ENCODE data around the gene GALNT7.

DNA sequence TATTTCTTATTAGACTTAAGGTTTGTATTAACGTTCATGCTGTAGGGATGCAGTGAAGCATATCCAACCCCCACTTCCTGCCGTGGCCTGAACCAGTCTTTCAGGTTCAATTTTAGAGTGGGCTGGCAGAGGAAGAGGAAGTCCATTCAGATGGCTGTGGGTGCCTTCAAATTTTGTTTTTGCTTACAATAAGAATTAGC, 136.4 kb upstream of the GALNTL6 start:
- RRBS = no CpG with 5 or more reads among the region's 2 CpGs
CAGE:
- cytosol, long polyA plus RNA = no peak
- long polyA plus RNA = no peak
- nucleus, long polyA plus RNA = no peak

GRCh38 chr4:171813612-171814202, 503 bp downstream of the GALNTL6 start:
- RRBS = 4% methylated on average over 7 of the region's 39 CpGs
CAGE:
- cytosol, long polyA plus RNA = no peak
- long polyA plus RNA = no peak
- nucleus, long polyA plus RNA = no peak

- RRBS = no CpG with 5 or more reads among the region's 2 CpGs
CAGE:
- cytosol, long polyA plus RNA = no peak
- long polyA plus RNA = no peak
- nucleus, long polyA plus RNA = no peak
Observed at GRCh38 chr4:173039697-173040082, 128.9 kb upstream of the GALNT7 start.

DNA sequence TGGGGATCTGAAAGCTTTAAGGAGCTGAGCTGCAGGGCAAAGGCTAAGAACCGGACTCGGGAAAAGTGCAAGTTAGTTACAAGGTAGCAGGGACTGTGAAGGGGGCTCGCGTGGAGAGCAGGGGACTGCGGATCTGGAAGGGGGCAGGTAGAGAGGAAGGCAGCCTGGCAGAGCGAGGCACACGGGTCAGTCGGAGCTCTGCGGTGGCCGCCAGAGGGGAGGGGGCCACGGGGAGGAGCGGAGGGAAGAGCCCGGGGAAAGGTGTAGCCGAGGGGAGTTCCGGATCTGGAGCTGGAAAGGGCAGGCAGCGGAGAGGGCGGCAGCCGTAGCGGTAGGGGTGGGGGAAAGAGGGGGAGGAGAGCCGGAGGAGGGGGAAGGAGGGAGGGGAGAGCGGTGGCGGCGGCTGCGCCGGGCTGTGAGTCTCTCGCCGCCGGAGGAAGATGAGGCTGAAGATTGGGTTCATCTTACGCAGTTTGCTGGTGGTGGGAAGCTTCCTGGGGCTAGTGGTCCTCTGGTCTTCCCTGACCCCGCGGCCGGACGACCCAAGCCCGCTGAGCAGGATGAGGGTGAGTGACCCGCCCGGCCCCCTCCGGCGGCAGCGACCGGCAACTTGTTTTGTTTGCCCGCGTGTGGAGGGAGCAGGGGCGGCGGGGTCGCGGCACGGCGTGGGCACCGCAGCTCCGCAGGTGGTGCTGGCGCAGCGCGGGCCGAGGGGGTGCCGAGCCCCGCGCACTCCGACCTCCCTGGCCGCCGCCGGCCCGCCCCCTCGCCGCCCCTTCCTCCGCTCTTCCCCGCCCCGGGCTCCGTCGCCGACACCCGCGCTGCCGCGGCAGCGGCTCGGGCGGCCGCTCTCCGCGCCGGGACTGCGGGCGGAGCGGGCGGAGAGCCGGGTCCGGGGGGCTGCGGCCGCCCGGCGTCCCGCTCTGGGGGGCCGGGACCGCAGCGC, at the start of gene GALNT7:
Gene GALNT7 (plus strand): TSS at position 416 of the 946 bp plus-strand sequence.
- RRBS = 1% methylated on average over 34 of the region's 95 CpGs
CAGE:
- cytosol, long polyA plus RNA = start-site peak on the plus strand centred at position 281 of the sequence, 55 bp wide, 59 reads; start-site peak on the plus strand centred at position 398 of the sequence, 66 bp wide, 489 reads
- long polyA plus RNA = start-site peak on the plus strand centred at position 399 of the sequence, 69 bp wide, 502 and 379 reads in 2 replicates
- nucleus, long polyA plus RNA = start-site peak on the plus strand centred at position 341 of the sequence, 155 bp wide, 533 reads

DNA sequence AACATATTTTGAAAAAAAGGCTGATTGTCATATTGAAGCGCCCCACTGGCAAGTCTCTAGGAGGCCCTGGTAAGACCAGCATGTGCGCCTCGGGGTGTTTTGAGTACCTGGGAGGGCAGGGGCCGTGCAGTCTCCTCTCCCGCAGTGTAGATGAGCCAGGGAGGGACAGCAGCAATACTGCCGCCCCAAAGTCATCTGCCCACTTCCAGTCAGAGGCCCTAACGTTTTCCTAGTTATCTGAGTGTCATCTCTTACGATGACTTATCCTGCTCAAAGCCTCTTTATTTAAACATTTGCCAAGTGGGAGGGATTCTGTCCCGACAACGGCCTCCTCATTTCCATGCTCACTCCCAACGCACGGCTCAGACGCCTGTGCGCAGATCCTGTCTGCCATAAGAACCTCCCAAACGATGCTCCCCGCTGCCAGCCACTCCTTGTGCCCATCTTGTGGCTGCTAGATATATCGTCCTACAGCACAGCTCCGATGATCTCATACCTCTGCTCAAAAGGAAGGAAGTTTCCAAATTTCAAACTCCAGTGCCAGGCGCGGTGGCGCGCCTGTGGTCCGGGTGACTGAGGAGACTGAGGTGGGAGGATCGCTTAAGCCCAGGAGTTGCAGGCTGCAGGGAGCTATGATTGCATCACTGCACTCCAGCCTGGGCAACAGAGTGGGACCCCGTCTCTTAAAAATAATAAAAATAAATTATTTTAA, 17.2 kb upstream of the SCRG1 start:
- RRBS = no CpG with 5 or more reads among the region's 25 CpGs
CAGE:
- cytosol, long polyA plus RNA = no peak
- long polyA plus RNA = no peak
- nucleus, long polyA plus RNA = no peak

DNA sequence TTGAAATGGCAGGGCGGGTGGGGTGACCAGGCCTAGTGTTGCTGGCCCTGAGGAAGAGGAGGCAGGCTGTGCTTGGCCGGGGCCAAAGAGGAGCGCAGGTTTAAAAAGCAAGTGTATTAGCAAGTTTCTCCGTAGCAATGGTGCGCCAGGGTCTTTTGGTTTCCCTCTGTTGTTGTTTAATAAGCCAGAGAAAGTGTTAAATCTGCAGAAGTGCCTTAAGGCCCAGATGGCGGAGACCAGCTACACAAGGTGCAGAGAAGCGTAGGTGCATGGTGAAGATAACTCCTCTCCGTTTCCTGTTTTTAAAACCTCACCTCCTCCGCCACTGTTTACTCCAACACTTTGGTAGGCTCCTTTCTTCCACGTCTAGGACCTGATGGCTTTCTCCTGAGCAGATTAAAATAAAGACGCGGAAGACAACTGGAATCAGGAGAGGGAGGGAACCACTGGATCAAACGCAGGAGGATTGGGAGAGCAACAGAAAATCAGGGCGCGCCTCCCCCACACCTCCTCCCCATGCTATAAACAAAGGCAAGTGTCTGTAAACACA, 5.3 kb downstream of the HAND2 start:
- RRBS = no CpG with 5 or more reads among the region's 15 CpGs
CAGE:
- cytosol, long polyA plus RNA = no peak
- long polyA plus RNA = no peak
- nucleus, long polyA plus RNA = no peak

DNA sequence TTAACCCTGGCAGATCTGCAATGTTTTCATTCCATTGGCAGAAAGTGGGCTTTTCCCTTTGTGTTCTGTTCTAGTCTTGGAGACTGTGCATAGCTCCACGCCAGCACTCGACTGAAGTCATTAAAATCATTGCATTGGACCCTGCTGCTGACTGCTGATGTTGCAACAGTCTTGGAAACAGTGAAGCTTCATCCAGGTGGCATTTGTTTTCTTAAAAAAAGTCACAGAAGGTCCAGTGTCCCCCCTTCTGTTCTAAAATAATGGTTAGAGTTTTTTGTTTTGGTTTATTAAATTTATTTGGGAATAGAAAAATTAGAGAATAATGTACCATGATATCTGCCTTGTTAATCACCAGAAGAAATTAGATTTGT, 277.5 kb upstream of the HAND2 start:
- RRBS = no CpG with 5 or more reads among the region's 2 CpGs
CAGE:
- cytosol, long polyA plus RNA = no peak
- long polyA plus RNA = no peak
- nucleus, long polyA plus RNA = no peak

GRCh38 chr4:173878609-173879291, 348.7 kb upstream of the HAND2 start:
- RRBS = no CpG with 5 or more reads among the region's 5 CpGs
CAGE:
- cytosol, long polyA plus RNA = no peak
- long polyA plus RNA = no peak
- nucleus, long polyA plus RNA = no peak

DNA sequence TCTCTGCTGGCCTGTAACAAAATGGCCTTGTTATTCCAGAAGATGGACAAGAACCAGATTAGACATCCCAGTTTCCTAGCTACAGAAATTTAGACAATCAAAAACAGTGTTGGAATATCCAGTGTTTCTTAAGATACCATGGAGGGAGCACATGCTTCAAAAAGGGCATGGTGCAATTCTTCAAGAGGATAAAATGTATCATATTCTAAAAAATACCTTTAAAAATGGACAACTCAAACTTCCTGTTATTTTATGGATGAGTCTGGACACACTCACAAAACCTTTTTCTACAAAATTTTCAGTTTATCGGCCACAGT, 294.4 kb downstream of the FBXO8 start:
- RRBS = no CpG with 5 or more reads among the region's 1 CpG
CAGE:
- cytosol, long polyA plus RNA = no peak
- long polyA plus RNA = no peak
- nucleus, long polyA plus RNA = no peak

DNA sequence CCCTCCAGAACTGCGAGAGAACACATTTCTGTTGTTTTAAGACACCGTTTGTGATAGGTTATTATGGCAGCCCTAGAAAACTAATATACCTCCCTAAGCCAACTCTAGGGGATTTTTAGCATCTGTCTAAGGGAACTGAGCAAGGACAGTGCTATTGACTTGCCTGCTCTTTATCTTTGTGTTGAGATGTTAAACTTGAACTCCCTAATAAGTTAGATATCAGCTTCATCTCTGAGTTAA, 147.5 kb downstream of the GLRA3 start:
- RRBS = no CpG with 5 or more reads among the region's 2 CpGs
CAGE:
- cytosol, long polyA plus RNA = no peak
- long polyA plus RNA = no peak
- nucleus, long polyA plus RNA = no peak

- RRBS = no CpG with 5 or more reads among the region's 6 CpGs
CAGE:
- cytosol, long polyA plus RNA = no peak
- long polyA plus RNA = no peak
- nucleus, long polyA plus RNA = no peak
Observed at GRCh38 chr4:176229414-176230218, 34.2 kb upstream of the SPATA4 start.

DNA sequence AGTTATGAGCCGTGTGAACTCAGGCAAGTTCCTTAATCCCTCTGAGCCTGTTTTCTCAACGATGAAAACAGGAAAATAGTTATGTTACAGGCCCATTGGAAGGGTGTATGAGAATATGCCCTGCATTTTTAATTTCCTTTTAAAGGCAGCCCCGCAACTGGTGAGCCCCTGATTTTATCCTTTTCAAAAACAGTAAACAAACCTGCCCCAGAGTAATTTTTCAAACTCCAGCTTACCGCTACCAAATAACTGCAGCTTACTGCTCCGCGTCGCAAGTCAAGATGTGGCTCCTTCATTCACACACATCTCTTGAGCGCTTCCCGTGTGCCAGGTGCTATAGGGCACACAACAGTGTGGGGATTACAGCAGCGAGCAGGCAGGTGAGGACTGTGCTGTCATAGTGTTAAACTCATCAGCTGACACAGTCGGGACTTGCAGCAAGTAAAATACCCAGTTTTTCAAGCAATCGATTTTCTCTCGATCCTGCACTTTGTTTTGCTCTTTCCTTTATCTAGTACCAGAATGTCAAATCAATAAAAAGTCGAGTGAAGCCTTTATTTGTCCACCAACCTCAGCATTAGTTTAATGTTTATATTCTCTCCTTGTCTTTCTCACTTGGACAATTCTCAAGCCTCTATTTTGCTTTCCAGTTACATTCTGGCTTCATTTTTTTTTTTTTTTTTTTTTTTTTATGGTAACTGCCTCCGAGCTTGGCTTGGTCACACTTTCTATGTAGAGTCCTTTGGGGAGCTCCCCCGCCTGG, 8.2 kb upstream of the ASB5 start:
- RRBS = no CpG with 5 or more reads among the region's 16 CpGs
CAGE:
- cytosol, long polyA plus RNA = no peak
- long polyA plus RNA = no peak
- nucleus, long polyA plus RNA = no peak

DNA sequence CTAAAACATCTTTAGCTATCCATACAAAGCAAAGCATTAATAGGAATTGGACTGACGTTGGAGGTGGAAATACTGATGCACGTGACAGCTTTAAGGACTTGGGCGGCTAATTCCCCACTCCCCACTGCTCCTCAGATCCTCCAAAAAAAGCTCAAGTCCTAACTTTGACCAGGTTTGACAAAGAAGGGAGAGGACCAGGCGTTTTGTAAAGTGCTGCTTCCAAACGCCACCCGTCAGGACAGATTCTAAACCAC, 490 bp upstream of the SPCS3 start:
- RRBS = no CpG with 5 or more reads among the region's 6 CpGs
CAGE:
- cytosol, long polyA plus RNA = no peak
- long polyA plus RNA = no peak
- nucleus, long polyA plus RNA = no peak

GRCh38 chr4:176439436-176440105, 119.8 kb downstream of the SPCS3 start:
- RRBS = no CpG with 5 or more reads among the region's 5 CpGs
CAGE:
- cytosol, long polyA plus RNA = no peak
- long polyA plus RNA = no peak
- nucleus, long polyA plus RNA = no peak

DNA sequence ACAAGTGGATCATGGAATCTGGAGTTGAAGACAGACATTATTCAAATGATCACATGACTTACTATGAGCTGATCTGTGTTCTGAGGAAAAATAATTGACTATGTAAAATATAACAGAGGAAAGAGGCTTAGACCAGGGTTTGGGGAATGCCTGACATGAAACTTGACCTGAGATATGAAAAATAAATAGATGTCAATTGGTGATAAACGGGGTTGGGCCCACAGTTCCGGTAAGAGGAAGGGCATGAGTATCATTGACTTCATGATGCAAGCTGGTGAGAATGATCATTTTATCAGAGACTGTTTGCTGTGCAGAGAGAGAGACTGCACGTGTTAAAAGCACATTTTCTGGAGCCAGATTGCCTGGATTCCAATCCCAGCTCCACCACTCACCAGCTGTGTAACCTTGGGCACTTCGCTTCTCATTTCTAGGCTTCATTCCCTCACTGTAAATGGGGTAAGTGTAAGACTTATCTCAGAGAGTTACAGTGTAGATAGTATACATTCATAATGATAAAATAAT, 179.1 kb downstream of the SPCS3 start:
- RRBS = no CpG with 5 or more reads among the region's 4 CpGs
CAGE:
- cytosol, long polyA plus RNA = no peak
- long polyA plus RNA = no peak
- nucleus, long polyA plus RNA = no peak

DNA sequence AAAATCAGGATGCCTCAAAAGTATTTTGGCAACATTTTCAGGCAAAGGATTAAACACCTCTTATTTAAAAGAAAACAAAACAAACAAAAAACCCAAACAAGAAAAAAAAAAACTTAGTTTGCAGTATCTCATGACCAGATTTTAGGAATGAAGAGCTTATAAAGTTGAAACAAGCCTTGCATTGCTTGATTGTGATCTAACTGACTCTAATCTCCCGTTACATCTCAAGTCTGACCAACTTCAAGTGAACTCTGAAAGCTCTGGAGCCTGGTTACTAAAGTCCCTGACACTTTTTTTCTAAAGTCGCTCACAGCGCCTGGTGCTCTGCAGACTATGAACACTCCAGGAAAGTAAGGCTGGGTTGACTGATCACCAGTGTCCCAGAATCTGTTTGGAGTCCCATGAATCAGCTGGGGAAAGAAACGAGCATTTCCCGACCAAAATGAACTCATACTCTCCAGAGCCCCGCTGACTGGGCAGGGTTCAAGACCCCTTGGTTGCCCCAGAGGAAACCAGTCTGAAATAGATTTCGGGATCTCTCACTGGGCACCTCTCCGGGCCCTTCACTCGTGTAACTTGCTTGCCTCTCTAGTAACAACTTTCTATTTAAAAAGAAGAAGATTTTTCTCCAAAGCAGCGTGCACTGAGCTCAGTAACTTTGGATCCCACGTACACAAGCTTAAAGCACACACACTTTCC, 1.2 kb downstream of the VEGFC start:
- RRBS = no CpG with 5 or more reads among the region's 11 CpGs
CAGE:
- cytosol, long polyA plus RNA = no peak
- long polyA plus RNA = no peak
- nucleus, long polyA plus RNA = no peak

- RRBS = no CpG with 5 or more reads among the region's 4 CpGs
CAGE:
- cytosol, long polyA plus RNA = no peak
- long polyA plus RNA = no peak
- nucleus, long polyA plus RNA = no peak
Observed at GRCh38 chr4:178322880-178323222, 880.6 kb upstream of the AGA start.

DNA sequence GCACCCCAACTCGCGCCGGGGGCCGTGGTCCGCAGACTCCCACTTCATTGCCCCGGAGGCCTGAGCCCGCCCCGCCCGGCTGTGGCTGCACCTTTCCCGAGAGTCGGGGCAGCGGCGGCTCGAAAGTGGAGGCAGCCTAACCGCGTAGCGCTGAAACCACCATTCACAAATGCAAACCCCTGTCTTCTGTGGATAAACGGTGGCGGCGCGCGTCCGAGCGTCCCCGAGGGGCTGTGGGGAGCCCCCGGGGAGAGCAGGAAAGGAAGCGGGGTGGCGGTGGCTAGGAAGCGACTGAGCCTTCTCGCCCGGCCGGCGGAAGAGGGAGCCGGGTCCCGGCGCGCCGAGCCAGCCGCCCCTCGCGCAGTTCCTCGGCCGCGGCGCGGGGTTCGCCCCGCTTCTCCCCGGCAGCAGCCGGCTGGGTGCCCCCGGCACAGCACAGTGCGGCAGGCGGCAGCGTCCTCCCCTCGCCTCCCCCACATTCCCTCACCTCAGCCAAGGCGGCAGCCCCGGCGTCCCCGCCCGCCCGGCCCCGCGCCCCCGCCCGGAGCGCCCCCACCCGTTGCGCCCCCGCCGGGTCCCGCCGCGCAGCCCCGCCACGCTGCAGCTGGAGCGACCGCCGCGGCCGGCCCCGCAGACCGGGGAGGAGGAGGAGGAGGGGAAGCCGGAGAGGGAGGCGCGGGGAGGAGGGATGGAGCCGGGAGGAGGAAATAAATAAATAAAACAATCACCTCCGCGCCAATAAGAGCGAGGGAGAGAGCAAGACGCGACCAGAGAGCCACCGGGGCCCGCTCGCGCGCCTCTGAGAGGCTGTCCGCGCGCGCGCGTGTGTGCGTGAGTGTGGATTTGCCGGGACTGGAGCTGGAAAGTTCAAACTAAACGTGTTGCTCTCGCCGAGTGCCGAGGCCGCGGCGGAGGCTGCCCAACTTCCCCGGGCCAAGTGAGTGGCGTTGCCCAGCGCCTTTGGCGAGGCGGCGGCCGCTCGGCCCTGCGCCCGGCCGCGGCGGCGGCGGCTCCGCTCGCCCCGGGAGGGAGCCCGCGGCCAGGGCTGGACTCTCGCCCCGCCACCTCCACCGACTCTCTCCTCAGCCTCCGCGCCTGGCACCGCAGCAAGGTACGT, 2184.7 kb upstream of the TENM3 start:
- RRBS = under 1% methylated on average over 65 of the region's 138 CpGs
CAGE:
- cytosol, long polyA plus RNA = no peak
- long polyA plus RNA = no peak
- nucleus, long polyA plus RNA = start-site peak on the plus strand centred at position 762 of the sequence, 18 bp wide, 6 reads

DNA sequence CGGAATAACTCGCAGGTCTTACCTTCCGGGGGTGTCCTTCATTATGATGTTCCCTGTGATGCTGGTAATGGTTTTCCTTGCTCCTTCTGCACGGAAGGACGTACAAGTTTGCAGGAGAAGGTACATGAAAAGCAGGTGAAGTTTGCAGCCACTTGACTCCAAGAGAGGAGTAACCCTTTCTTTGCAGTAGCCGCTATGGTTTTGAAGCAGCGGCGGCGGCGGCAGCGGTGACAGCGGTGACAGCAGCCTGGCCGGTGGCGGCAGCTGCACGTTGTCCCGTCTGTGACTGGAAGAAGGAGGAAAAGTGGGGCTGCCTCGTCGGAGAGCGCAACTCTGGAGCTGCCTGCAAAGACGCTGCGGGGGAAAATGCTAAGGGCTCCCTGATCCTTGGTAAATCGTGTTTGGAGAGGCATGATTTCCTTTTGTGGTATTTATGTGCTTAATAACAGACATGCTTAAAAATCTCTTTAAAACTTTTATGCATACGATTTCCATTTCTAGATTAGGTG, 2183.6 kb upstream of the TENM3 start:
- RRBS = no CpG with 5 or more reads among the region's 23 CpGs
CAGE:
- cytosol, long polyA plus RNA = no peak
- long polyA plus RNA = no peak
- nucleus, long polyA plus RNA = no peak

GRCh38 chr4:182142496-182143602, 100.4 kb upstream of the TENM3 start:
- RRBS = 2% methylated on average over 7 of the region's 68 CpGs
CAGE:
- cytosol, long polyA plus RNA = start-site peak on the plus strand at chr4:182143012-182143043, 6 reads
- long polyA plus RNA = no peak
- nucleus, long polyA plus RNA = no peak